Bronchus (tissue), 1 donor: ENCODE results near the genes PPEF2, ART3 and SCARB2.

- PRO-cap: no peak
Measured at GRCh38 chr4:73520795-73521268, 39.3 kb downstream of the AFM start.

- PRO-cap: no peak
Measured at GRCh38 chr4:73603387-73603811, 16.8 kb downstream of the RASSF6 start.

DNA sequence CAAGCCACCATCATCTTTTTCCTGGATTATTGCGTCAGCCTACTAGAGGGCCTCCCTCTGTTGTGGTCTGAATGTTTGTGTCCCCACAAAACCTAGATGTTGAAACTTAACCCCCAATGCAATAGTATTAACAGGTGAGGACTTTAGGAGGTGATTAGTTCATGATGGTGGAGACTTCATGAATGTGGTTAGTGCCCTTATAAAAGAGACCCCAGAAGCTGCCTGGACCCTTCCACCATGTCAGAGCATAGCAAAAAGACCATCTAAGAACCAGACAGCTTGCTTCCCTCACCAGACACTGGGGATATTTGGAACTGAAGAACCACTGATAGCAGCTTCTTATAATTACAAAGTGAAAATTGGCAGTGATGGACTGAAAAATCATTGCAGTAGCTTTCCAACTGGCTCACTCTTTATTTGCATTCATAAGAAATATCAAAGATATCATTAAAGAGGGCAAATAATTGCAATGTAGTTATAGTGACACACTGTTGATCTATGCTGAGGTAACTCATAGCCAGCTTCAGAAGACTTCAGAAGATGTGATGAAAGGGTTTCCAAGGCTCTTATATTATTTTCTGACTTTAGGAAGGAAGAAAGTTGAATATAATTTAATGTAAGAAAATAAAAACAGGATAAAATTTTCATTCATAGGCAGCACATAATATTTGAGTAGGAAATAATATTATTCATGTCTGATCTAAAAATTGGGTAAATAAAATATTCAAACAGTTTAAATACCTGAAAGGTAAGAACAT is 5.8 kb downstream of the RASSF6 start:
- PRO-cap: no peak

- PRO-cap: no peak
Measured at GRCh38 chr4:73720786-73721212, 19.6 kb upstream of the CXCL8 start.

DNA sequence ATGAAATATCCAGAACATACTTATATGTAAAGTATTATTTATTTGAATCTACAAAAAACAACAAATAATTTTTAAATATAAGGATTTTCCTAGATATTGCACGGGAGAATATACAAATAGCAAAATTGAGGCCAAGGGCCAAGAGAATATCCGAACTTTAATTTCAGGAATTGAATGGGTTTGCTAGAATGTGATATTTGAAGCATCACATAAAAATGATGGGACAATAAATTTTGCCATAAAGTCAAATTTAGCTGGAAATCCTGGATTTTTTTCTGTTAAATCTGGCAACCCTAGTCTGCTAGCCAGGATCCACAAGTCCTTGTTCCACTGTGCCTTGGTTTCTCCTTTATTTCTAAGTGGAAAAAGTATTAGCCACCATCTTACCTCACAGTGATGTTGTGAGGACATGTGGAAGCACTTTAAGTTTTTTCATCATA is 2.3 kb downstream of the CXCL8 start:
- PRO-cap: no peak

DNA sequence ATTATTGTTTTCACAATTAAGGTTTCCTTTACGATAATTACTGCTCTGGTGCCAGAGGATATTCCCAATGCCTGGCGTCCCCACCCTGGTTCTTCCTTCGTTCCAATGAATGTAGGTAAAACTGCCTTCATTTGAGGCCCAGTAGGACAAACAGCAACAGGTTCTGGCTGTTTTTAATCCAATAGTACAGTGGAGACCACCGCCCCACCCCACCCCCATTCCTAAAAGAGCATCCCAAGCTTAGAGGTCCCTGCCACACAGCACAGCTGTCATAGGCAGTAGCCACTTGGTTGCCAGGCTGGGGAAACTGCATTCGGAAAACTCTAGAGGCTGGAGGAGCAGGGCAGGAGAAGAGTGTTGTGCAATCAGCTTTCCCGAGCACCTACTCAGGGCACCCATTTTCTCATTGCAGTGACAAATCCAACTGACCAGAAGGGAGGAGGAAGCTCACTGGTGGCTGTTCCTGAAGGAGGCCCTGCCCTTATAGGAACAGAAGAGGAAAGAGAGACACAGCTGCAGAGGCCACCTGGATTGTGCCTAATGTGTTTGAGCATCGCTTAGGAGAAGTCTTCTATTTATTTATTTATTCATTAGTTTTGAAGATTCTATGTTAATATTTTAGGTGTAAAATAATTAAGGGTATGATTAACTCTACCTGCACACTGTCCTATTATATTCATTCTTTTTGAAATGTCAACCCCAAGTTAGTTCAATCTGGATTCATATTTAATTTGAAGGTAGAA is 1.1 kb downstream of the CXCL1 start:
- PRO-cap: bidirectional peak, plus-strand start at position 427 of the sequence, minus-strand start at position 309 of the sequence

DNA sequence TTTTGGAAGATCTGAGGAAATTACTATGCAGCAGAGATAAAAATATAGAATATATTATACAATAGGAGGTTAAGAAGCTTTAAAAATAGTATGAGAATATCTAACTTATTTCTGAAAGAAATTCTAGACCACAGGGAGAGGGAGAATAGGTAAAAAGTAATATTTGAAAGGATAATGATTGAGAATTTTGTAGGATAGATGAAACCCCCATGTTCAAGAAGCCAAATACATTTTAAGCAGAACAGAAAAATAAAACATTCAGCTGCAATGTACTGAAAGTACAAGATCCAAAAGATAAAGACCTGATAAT is 15.4 kb downstream of the CXCL1 start:
- PRO-cap: no peak

DNA sequence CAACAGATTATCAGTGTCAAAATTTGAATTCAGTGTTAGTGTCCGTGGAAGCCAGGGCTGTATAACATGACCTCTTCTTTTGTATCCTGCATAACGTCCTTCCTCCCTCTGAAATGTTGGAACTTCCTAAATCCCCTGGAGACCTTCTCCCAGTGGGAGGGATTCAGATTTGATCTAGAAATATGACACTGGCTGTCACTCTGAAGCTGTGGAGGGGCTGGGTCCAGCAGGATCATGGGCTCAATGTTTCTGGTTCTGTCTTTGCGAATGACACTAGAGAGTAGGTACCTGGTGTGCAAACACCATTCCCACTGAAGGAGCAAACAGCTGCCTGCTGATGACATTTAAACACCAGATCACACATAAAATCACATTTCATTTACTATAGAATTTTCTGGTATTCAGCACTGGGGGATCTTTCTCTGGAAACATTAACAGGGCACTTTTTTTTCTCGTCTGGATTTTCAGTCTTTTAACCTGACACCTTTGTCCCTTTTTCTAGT is 935 bp upstream of the CXCL3 start:
- PRO-cap: unidirectional peak, minus-strand start at position 115 of the sequence

DNA sequence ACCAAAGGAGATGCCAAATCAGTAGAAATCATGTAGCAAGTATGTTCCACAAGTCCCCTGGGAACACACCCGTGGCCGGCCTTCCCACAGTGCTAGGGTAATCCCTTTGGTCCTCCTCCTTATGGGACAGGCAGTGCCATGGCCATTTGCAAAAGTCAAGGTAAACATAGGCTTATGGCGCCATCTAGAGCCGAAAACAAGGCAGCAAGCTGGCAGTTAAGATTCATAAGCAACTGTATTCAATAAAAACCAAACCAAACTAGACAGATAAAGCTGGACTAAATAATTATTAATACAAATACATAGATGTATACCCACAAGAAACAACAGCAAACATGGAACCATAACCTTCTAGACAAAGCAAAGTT is 23.7 kb upstream of the MTHFD2L start:
- PRO-cap: unidirectional peak, minus-strand start at position 94 of the sequence

DNA sequence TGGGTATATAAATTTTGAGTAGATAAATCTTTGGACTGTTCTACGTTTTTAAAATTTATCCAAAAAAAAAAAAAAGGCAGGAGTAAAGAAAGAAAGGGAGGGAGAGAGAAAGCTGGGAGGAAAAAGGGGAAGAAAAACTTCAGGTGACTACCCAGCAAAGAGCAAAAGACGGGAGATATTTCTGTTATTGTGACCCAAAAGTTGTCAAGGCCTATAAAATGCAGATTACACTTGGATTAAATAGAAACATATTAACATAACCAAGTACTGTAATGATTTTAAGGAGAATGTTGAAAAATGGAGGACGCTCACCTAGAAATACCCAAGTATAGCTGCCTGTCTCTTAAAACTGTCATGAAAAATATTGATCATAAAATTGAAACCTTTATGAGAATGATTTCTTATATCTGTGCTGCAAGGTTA is 24.1 kb downstream of the EPGN start:
- PRO-cap: no peak

- PRO-cap: no peak
Measured at GRCh38 chr4:74384698-74384979, 19.7 kb downstream of the EREG start.

DNA sequence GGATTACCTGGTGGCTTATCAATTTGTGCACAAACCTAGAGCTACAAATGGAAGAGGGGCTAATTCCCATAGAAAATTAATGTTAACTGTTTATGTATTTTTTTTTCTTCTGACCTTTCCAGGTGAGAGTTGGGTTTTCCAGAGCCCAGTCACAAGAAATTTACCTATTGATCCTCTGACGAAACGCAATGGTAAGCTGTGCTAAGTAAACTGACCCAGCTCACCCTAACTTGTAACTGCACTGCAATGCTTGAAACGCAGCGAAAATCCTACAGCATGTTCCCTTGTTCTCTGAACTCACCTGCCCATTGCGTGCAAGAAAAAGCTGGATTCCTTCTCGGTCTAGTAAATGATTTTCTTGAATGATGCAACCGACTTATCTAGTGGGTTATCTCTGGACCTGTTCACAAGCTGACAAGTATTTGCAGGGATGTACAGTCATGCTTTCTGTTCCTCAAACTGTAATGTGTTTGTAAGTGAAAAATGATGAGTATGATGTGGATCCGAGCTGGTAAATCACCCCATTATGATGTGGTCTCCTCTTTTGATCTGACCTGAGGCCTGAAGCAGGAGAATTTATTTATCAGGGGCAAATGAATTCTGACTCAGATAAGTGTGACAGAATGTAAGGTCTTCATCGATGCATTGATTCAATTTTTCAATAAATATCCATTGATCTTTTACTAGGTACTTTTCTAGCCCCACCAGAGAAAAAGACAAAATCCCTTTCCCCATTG is 140.1 kb downstream of the BTC start:
- PRO-cap: unidirectional peak, minus-strand start at position 293 of the sequence

DNA sequence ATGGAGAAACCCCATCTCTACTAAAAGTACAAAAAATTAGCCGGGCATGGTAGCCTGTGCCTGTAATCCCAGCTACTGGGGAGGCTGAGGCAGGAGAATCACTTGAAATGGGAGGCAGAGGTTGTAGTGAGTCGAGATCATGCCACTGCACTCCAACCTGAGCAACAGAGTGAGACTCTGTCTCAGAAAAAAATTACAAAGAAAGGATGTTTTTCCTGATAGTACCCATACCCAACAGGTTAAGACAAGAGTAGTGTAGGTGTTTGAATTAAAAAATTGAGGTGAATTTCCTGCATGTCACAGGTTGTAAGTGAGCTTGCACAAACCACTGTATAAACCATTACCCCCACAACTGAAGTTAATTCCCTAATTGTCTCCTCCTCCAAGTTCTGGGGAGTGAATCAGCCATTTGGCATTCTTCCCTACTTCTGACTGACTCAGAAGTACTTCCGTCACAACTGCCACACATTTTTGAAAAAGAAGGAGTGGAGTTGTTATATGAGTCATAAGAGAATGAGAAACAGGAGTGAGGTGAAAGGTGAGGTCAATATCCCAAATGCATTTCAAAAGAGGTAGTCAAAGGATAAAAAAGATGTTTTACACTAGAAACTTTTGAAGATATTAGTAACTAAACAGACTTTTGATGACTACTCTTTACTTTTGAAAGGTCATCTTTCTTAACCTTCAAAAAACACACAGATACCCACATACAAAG is 134.6 kb downstream of the BTC start:
- PRO-cap: no peak

- PRO-cap: no peak
Measured at GRCh38 chr4:75698552-75698942, 25.3 kb upstream of the G3BP2 start.

GRCh38 chr4:75902309-75902867 is at the start of gene PPEF2:
PPEF2 (minus strand) TSS chr4:75902452.
- PRO-cap: no peak

- PRO-cap: no peak
Measured at GRCh38 chr4:76074094-76075020, at the start of gene ART3. ART3 (plus strand) TSS chr4:76074709.

DNA sequence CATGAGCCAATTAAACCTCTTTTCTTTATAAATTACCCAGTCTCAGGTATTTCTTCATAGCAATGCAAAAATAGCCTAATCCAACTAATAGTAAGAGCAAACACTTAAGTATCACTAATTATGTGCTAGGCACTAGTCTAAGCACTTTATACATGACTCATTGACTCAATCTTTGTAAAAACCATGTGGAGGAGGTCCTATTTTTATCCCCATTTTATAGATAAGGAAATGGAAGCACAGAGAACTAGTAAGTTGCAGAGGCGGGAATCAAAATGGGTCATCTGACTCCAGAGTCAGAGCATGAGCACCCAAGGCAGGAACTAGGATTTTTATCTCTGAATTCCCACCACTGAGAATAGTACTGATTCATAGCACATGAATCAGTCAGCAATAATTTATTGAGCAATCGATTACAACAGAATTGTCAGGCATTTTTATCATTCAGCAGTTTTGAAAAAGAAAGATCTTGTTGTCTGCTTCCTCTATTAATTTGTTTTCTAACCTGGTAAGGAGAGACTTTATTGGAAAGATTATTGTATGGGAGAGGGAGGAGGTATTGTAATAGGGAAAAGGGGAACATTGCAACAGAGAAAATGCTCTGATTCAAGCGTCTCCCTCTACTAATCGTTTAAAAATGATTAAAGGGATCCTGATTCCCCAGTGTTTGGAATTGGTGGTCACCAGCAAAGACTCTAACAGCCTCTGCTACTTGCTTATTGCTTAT is 19.2 kb downstream of the SCARB2 start:
- PRO-cap: no peak

DNA sequence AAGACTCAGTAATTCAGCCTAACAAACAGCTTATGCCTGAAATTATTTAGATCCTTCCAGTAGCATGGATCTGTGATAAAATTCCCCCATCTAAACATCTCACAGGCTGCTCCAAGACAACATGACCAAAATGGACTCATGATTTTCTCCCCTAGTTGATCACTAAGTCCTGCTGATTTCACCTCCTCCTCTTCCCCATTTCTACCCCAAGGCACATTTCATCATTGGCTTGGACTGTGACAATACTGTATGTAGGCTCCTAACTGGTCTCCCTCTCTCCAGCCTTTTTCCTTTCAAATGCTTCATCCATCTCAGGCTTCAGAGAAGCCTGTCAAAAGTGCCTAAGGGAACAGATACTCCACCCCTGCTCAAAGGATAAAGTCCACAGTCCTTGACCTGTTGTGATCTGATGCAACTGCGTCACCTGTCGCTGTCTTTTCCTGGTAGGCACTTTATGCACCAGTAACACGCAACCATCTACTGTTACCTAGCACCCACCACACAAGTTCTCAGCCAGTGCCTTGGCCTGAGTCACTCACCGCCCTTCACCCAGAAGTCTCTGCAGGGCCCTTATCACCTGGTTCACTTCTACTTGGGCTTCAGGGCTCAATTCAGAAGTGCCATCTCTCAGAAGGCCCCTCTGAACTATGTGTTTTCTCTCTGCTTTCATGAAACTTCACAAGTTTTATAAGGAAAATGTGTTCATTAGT is 12.8 kb downstream of the SCARB2 start:
- PRO-cap: bidirectional peak, plus-strand start at position 552 of the sequence, minus-strand start at position 330 of the sequence

- PRO-cap: no peak
Measured at GRCh38 chr4:76212466-76212667, 1.3 kb downstream of the SCARB2 start.

GRCh38 chr4:76213407-76214387 is at the start of gene SCARB2:
SCARB2 (minus strand) TSS chr4:76213824.
- PRO-cap: bidirectional peak, plus-strand start at chr4:76213470, minus-strand start at chr4:76213432; bidirectional peak, plus-strand start at chr4:76213651, minus-strand start at chr4:76213595; bidirectional peak, plus-strand start at chr4:76214014, minus-strand start at chr4:76213824